ENCODE measurements around a stretch of chr2.

DNA sequence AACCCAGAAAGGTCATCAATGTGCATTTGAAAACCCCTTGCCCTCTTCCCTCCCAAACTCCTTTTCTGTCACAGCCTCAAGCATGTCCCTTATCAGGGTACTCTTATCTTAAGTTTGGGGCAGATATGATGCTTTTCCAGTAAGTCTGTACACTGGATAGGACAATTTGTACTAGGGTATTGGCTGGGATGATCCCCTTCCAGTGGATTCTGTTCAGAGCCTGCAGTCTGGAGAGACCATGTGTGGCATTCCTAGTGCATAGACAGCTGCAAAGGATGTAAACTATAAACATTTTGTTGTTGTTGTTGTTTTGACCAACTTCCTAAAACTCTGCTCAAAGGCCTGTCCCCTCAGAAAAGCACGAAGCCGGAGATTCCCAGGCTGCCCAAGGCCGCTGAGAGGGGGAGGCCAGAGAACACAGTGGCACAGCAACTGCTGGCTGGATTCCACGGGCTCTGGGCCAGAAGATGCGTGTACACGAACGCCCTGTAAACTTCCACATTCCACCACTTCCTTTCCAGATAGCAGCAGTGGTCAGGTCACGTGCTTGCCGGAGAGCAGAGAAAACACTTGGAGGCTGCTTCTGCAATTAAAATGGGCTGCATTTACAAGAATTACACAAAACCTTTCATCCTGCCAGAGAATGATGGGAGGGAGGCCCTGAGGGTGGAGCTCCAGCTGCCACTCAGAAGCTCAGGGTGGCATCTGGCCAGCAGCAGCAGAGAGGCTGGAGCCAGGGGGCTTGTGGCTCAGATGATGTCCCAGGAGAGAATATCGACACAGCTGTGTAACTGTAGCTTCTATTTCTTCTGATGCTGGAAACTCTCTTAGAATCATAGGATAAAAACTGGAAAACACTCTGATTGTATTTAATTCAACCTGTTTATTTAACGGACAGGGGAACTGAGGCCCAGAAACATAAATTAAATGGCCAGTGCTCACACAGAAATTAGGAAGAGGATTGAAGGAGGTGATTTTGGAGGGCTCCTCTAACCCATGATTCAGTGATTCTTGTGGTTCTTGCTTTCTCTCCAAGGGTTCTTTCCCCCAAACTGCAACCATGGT, 42.0 kb downstream of the BMP10 start:
- PRO-cap: no peak

DNA sequence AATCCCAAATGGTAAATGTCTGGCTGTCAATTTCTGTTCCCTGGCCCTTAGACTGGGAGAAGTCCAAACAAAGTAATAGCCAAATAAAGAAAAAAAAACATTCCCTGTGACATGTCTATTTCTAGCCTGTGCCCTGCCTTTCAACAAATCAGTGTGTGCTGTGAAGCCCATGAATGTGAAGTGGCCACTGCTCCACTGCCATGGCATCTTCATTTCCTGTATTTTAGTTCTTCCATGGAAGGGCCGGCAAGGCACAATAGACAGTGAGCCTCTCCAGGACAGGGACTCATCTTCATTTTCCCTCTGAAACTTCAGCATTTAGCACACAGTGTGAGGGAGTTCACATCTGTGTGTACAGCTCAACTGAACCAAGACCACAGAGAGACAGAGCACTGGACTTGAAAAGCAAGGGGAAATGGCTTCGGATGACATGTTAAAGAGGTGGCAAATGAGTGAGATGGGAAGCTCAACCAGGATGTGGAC, 140.0 kb downstream of the ANTXR1 start:
- PRO-cap: no peak

DNA sequence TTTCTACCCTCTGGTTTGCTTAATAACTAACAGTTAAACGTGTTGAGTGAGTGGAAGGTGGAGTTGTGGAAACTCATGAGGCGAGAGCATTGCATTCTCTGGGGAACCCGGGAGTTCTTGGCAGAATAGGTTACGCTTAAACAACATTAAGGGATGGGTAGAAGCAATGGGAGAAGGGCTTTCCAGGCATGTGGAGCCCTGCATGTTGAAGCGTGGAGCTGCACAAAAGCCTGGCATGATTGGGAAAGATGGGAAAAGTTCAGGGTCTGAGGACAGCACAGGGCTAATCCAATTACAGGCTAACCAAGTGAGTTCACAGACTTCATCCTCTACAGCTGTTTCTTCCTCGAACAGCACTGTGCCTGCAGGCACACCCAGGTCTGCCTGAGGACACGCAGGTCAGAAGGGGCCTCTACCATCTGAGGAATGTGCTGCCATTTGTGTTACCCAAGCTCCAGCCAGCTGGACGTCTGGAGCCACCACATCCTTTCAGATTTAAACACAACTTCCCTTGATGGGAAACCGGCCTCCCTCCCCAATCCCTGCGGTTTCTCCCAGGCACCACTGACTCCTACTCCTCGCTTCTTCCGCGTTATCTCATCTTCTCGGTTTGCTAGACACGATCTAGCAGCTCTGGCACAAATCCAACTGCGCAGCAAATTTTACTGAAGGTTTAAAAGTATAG, 164.2 kb downstream of the ANTXR1 start:
- PRO-cap: no peak

DNA sequence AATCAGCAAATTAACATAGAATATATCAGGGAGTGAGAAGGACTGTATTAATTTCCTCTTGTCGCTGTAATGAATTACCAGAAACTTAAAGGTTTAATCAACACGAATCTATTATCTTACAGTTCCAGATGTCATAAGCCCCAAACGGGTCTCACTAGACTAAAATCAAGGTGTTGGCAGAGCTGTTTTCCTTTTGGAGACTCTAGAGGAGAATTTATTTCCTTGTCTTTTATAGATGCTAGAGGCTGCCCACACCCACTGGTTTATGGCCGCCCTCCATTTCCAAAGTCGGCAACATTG, 179.1 kb downstream of the ANTXR1 start:
- PRO-cap: no peak

GRCh38 chr2:69205226-69205752, 181.7 kb downstream of the GFPT1 start:
- PRO-cap: no peak

DNA sequence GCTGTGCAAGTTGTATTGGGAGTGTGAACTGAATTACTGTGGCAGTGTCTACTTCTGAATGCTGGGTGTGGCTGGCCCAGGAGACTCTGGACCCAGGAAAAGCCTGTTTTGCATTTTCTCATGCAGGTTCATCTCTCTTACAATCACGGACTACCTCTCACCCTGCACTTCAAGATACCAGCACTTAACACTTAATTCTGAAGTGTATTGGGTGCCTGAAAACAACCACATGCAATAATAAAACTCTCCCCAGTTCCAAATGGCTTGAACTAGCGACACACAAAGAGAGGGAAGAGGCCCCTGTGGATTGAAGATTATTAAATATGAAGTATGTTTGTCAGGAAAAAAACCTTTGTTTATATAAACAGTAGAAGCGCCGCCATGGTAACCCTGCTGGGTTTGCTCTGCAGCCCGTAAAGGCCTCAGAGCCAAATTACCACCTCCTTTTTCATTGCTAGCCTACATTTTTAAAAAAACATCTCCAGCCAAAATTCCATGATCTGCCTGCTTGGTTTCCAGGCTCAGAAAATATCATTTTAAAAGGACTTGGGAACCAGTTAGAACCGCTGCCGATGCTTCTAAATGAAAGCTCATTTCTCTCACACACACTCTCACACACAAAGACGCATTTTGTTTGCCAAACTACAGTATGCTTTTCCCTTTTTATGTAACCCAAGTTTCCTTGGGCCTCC, 77.4 kb downstream of the GFPT1 start:
- PRO-cap: no peak

- PRO-cap: no peak
Measured at GRCh38 chr2:69673997-69674838, 30.7 kb upstream of the AAK1 start.

DNA sequence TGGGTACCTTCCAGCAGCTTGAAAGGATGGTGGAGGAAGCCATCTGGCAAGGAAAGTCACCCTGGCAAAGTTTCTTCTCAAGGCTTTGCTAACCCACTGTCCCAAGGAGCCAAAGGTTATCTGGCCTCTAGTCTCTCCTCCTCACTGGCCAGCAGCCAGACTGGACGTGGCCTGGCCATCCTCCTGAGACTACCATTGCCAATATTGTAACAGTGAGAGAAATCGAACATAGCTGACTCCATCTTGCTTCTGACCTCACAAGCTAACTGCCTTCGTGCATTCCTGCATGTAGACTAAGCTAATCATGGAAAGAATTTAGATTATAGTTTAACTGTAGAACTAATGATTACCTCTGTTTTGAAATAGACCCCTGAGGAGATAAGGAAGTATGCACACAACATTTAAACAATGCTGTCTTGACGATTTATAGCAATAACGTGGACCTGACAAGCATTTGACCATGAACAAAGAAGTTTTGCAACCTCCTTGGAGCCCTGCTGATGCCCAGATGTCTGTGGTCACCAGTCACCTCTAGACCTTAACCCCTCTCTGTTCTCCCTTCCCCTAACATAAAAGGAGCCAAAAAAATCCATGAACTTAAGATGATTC, 7.8 kb upstream of the ANXA4 start:
- PRO-cap: no peak

DNA sequence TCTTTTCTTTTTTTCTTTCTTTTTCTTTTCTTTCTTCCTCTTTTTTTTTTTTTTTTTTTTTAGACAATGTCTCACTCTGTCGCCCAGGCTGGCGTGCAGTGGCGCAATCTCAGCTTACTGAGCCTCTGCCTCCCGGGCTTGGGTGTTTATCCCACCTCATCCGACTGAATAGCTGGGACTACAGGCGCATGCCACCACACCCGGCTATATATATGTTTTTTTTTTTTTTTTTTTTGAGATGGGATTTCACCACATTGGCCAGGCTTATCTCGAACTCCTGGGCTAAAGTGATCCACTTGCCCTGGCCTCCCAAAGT, 1.3 kb upstream of the ANXA4 start:
- PRO-cap: no peak

DNA sequence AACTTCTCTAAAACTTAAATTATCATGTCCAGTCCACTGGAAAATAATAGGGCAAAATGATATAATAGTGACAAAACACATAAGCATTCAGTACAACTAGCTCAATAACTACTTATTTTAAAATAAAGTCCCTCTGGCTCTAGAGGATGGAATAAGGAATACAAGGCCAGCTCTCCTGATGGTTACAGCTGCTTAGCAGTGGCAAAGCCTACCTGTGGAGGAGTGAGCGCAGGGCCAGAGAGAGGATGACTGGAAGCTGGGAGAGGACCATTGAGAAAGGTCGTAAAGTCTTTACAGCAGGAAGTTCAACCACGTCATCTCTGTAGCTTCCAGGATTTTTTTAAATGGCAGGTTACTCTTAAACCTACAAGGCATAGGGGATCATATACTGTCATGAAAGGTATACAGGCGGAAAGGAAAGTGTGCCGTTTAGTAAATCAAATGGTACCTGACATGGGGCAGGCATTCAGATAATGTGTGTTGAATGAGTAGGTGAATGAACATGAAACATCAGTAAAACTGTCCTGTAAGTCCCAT, 26.3 kb downstream of the ANXA4 start:
- PRO-cap: no peak

DNA sequence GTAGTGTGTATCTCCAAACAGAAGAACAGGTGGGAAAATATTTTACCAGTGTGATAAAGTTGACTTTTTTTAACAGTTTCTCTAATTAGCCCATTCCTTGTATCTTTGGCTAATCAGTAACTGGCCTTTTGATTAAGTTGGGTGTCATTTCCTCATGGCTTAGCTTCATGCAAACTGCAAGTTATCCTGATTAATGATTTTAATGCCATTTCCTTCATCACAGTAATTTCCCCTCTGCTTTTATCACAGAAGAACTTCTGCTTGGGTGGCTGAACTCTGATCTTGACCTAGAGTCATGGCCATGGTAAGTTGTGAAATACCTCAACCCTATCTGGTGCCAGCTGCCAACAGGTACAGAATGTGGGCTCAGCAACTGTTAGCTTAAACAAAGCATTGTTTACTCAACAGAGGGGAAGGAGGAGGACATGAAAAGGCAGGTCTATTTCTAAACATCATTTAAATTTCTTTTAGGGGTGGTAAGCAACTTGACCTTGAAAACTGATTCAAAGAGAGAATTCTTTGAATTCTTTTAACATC, 39.4 kb downstream of the ANXA4 start:
- PRO-cap: no peak

DNA sequence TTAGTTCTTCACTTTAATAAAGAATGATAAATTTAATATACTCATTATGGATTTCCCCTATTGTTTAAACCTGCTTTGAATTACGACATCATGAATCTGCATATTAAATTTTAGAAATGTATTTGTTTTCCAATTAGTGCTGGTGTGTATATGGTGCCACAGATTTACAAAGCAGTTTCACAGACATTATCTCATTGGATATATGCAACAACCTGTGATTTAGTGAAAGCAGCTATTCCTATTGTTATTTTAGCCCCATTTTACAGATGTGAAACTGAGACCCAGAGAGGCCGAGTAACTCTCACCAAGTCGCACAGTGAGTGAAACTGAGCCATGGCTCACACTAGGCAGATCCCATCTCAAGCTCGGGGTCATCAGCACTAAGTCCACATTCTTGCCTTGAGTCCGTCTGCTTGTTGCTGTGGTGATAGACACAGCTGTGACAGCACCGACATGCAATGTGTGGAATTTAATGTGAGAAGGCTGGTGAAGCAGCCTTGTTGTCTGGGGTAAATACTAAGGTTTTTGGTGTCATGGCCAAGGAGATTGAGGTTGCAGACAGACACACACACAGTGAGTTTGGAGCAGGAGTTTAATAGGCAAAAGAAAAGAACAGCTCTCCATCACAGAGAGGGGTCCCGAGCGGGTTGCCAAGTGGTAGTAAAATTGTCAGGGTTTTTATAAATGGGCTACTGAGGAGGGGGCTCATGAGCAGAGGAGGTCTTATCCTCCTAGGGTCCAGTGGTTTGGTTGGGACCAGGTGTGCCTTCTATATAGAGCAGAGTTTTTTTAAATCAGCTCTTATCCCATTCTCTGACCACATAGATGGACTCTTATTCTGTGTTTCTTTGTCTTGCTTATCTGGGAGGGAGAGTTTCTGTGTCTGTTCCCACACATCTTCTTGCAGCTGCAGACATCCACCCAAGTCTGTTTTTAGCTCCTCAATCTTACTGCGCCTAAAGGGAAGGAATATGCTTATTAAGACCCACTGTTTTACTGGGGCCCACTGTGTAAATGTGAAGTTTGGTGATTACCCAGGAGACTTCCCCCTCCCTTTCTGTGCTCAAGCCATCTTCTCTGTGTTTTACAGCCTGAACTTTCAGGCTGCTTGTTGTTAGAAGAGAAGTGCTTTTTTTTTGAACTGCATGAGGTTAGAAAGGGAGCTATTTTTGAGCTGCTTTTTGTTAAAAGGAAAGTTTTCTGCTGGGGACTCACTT, 40.1 kb upstream of the GMCL1 start:
- PRO-cap: no peak

DNA sequence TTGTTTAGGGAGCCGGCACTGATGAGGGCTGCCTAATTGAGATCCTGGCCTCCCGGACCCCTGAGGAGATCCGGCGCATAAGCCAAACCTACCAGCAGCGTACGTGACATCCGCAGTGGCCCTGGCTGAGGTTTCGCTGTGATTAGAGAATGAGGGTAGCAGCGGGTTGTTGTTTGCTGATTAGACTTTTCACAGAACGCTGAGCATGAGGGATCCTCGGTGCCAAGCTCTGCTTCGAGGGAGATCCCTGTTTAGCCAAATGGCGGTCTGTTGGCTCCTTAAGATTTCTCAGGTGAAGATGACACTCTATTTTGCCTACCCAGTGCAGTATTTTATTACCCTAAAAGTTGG, 21.6 kb upstream of the GMCL1 start:
- PRO-cap: no peak

- PRO-cap: no peak
Measured at GRCh38 chr2:69912922-69913425, 1.9 kb upstream of the MXD1 start.

DNA sequence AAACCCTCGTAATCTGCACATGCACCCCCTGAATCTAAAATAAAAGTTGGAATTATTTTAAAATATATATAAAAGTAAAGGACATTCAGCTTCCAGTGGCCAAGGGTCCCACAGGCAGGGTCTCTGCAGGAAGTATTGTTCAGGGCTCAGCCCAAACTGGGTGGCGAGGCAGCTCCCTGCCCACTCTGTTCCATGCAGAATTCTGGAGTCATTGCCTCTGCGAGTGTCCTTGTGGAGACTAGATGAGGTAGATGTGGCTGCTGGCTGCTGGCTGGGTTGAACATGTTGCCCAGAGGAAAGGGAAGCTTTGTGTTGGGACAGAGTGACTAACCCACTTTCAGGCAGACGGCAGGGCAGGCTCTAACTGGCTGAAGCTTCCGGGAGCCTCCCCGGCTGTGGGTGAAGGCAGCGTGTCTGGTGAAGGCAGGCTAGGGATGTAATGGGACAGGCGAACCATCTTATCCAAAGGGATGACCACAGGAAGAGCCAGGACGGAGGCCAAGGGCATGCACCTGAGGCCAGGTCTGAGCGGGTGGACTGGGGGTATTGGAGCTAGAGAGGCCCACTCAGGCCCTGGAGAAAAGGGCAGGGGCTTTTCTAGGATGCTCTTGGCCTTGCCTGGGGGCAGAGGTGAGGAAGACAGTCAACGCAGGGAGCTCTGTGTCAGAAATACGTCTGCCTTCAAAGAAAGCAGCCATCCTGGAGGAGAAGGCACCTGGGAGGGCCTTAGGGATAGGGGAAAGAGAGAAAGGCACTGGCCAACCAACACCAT, 16.0 kb downstream of the ASPRV1 start:
- PRO-cap: no peak

GRCh38 chr2:69978389-69978957, 17.0 kb upstream of the ASPRV1 start:
- PRO-cap: no peak

GRCh38 chr2:70045716-70046398, 41.4 kb upstream of the PCBP1 start:
- PRO-cap: no peak

DNA sequence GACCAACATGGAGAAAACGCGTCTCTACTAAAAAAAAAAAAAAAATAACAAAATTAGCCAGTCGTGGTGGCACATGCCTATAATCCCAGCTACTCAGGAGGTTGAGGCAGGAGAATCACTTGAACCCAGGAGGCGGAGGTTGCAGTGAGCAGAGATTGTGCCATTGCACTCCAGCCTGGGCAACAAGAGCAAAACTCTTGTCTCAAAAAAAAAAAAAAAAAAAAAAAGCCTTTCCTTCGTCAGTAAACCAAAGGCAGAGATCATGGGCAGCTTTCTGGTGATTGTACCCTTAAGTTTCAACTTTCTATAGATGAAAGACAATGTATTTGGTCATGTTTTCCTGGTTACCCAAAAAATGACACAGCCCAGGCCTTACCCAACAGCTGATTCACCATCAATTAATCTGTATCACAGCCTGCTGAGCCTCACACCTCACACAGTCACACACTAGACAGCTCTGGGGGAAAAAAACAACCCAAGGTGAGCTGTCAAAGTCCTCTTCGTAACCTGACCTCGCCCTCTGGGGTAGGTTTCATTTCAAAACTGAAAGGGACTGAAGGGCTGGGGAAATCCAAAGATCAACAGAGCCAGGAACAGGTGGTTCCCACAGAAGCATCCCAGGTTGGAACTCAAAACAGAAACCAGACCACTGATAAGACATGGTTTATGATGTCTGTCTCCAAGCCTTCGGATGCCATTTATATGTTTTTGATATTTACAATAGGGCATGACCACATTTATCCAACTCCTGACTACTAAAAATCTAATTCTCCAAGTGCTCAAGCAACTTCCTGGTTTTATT, 18.3 kb upstream of the PCBP1 start:
- PRO-cap: no peak

GRCh38 chr2:70086001-70086882, 1.0 kb upstream of the PCBP1 start:
- PRO-cap: unidirectional peak, plus-strand start at chr2:70086274; unidirectional peak, plus-strand start at chr2:70086301; unidirectional peak, plus-strand start at chr2:70086559; unidirectional peak, plus-strand start at chr2:70086600

- PRO-cap: bidirectional peak, plus-strand start at chr2:70087118, minus-strand start at chr2:70086946
Measured at GRCh38 chr2:70086883-70087252, 409 bp upstream of the PCBP1 start.

All from SP-49 (cell line).